Foreskin keratinocyte (primary cell): ENCODE results near the genes OPN1MW3 and LAGE3.

DNA sequence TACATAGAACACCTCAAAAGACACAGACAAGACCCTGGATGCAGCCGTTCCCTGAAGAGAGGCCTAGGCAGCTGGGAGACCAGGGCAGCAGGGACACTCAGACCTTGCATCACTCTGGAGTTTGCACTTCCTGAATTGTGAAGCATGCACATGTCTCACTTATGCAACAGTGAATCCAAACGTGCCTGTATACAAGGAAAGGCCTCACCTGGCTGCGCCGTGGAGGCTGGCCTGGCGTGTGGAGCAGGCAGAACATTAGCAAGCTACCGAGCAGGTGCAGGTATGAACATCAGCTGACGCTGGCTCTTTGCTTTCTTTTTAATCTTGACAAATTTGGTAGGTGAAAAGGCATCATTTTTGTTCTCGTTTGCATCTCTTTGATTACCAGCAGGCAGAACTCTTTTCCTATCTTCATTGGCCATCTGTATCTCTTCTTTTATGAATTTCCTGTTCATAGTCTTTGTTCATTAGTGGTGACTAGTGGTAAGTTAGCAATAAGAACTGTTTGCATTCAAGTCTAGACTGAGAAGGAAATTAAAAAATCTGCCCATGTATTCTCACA lies 37.1 kb upstream of the IRAK1 start:
- RAMPAGE, total RNA: no peak

- RAMPAGE, total RNA: no peak
Observed at GRCh38 chrX:154257218-154257672, at the start of gene OPN1MW3. Gene OPN1MW3 (plus strand): TSS chrX:154257582.

- RAMPAGE, total RNA: no peak
Observed at GRCh38 chrX:154341741-154342245, 32.6 kb downstream of the FLNA start.

GRCh38 chrX:154372372-154373068 lies 1.9 kb downstream of the FLNA start:
- RAMPAGE, total RNA: no peak

DNA sequence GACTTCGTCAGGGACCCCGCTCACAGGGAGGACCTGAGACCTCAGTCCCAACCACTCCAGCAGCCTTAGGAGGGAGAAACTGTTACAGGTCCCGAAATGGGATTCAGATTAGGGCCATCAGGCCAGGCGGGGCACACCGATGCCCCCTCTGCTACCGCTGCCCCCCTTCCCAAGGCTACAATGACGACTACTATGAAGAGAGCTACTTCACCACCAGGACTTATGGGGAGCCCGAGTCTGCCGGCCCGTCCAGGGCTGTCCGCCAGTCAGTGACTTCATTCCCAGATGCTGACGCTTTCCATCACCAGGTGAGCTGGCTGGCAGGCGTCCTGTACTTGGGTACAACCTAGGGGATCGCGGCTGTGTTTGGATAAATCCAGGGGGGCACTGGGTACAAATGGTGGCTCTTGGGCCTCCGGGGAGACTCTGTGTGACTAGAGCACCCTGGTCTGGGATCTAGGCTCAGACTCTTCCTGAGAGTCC lies 1.0 kb downstream of the EMD start:
- RAMPAGE, total RNA: no peak

DNA sequence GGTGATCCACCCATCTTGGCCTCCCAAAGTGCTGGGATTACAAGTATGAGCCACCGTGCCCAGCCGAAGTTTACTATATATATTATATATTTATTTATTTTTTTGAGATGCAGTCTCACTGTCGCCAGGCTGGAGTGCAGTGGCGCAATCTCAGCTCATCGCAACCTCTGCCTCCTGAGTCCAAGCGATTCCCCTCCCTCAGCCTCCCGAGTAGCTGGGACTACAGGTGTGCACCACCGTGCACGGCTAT lies 3.1 kb downstream of the EMD start:
- RAMPAGE, total RNA: no peak

DNA sequence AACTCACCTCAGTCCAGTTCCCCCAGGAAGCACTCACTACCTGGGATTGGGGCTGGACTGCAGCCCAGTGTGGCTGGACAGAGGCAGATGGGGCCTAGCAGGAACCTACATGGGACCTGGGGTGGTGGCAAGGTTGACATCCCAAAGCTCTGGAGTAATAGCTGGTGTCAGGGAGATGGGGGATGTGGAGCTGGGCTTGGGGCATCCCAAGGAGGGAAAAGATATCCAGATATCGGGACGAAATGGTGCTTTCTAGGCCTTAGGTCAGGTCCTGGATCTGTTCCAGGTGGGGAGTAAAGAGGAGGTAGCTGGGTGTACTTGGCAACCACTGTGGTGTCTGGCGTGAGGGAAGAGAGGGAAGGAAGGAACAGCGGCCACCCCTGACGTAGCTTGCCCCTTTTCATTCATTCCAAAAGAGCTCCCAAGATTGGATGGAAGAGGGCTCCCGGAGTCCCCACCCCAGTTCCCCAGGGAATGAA lies 4.4 kb downstream of the EMD start:
- RAMPAGE, total RNA: no peak

DNA sequence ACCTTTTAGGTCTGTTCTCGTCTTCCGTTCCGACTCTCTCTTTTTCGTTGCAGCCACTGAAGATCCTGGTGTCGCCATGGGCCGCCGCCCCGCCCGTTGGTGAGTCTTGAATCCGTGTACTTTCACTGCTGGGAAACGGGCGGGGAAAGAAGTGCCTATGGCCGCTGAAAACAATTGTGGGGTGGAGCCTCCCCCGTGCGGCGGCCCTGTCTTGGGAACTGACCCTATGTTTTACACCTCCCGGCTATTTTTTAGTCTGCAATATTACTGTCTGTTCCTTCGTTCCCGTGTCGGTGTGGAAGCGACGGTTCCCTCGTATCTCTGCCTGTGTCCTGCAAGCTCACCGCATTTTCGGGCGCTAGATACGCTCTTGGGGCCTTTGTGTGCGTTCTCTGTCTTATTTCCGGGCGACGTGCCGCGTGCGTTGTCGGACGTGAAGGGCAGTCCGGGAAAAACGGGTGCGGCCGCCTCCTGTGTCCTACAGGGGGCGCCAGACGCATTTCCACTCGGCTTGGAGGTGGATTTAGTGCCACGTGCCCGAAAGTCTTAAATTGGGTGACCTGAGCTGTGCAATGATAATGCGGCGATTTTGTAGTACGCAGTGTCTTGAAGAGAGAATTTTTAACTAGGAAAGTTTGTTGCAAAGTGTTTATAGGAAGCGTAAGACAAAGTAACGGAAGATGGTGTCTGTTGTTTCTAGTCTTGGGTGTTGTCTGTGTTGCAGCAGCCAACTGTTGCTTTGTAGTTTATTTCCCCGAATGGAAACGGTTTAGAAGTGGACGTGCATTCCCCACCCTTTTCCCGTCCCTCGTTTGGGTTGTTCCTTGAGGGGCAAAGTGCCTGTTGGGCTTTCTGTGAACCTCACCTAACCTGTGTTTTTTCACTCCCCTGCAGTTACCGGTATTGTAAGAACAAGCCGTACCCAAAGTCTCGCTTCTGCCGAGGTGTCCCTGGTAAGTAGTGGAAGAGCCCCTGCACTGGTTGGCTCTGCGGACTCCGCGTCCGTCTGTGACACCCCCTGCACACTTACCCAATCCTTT lies 587 bp downstream of the RPL10 start:
- RAMPAGE, total RNA: no peak

DNA sequence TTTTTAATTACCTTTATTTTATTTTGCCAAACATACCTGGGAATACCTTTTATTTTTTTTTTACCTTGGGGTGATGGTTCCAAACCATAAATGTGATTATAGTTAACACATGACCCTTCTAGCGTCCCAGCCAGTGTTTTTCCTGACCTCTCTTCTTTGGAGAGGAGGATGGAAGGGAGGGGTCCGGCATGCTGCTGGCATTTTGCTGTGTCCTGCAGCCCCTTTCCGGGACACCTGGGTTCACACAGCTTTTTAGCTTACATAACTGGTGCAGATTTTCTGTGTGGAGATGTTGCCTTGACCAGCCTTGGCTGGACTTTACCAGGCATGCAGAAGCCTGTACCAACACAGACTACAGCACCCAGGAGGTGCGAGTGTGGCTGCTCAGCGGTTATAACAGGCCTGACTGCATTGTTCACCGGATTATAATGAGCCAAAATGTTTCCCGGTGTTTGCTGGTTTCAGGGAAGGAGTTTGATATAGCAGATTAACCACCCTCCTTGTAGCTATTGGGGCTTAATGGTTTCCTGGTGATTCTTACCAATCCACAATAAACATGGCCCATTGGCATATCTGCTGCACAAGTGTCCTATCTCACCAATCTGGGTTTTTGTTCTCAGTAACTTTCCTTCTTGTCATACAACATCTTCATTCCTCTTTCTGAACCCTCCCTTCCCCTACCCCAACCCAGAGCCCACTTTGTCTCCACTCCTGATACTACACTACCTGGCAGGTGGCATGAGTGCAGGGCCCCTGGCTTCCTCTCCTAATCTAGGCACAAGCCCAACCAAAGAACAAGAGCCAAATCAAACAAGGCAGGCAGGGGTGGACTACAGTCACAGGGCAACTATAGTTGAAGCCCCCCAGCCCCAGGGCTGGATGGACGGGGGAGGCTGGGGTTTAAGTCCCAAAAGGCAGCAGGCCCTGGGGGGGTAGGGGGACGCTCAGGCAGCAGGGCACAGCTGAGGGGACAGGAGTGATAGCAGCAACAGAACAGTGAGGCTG lies 3.9 kb downstream of the RPL10 start:
- RAMPAGE, total RNA: no peak

DNA sequence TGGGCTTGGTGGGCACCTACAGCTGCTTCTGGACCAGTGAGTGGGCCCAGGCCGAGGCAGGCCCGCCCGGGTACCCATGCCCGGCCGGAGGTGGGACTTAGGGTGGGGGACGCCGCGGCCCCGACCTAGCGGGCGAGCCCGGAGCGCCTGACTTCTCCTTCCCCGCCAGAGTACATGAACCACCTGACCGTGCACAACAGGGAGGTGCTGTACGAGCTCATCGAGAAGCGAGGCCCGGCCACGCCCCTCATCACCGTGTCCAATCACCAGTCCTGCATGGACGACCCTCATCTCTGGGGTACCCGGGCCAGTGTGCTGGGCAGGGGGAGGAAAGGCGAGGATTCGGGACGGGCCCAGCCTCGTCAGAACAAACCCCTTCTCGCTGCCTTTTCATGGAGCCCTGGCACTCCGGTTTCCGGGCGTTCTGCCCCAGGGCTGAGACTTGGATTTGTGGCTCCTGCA lies 609 bp downstream of the TAFAZZIN start:
- RAMPAGE, total RNA: no peak

DNA sequence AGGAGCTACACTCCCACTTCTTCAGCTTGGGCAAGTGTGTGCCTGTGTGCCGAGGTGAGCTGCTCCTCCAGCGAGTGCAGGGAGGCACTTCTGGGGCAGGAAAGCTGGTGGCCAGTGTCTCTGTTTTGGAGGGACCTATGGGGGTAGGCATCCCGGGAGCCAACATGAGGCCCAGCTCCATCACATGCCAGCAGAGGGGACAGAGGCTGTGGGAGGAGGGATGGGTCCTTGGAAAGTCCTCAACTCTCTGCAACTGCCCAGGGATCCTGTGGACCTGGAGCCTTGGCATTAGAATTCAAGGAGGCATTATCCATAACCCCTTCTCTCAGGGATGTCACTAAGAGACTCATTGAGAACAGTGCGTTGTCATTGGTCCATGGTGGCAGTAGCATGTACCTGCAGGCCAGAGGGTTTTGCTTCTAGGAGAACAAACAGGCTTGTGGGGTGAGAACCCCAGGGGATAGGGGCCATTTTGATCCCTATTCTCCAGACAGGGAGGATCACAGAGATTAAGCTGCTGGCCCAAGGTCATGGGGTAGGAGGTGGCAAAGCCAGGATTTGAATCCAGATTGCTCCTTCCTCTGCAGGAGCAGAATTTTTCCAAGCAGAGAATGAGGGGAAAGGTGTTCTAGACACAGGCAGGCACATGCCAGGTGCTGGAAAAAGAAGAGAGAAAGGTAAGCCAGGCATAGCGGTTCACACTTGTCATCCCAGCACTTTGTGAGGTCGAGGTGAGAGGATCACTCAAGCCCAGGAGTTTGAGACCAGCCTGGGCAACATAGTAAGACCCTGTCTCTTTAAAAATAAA lies 2.4 kb downstream of the TAFAZZIN start:
- RAMPAGE, total RNA: no peak

GRCh38 chrX:154446247-154446800 lies 2.4 kb downstream of the FAM50A start:
- RAMPAGE, total RNA: no peak

DNA sequence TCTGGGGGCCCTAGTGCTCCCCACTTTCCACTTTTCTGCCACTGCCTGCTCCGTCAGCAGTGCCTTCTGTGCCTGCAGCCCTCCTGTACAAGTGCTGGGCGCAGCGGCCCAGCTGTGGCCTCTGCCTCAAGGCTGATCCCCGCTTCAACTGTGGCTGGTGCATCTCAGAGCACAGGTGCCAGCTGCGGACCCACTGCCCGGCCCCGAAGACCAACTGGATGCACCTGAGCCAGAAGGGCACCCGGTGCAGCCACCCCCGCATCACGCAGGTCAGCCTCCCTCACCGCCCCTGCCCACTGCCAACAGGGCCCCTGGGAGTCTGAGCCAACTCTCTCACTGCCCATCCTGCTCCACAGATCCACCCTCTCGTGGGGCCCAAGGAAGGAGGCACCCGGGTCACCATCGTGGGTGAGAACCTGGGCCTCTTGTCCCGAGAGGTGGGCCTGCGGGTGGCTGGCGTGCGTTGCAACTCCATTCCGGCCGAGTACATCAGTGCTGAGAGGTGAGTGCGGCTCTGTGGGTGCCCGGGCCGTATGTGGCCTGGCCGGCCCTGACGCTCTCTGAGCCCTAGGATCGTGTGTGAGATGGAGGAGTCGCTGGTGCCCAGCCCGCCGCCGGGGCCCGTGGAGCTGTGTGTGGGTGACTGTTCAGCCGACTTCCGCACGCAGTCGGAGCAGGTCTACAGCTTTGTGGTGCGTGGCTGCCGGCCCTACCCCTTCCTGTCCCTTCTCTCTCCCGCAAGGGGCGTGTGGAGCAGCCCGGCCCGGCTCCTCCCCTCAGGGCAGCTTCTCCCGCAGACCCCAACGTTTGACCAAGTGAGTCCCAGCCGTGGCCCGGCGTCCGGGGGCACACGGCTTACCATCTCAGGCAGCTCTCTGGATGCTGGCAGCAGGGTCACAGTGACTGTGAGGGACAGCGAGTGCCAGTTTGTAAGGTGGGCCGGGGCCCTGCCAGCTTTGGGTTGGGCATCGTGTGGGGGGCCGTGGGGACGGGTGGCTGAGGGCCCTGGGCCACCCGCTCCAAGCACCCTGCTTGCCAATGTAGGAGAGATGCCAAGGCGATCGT lies 7.8 kb downstream of the PLXNA3 start:
- RAMPAGE, total RNA: no peak

GRCh38 chrX:154470844-154471494 lies 8.1 kb downstream of the LAGE3 start:
- RAMPAGE, total RNA: no peak

DNA sequence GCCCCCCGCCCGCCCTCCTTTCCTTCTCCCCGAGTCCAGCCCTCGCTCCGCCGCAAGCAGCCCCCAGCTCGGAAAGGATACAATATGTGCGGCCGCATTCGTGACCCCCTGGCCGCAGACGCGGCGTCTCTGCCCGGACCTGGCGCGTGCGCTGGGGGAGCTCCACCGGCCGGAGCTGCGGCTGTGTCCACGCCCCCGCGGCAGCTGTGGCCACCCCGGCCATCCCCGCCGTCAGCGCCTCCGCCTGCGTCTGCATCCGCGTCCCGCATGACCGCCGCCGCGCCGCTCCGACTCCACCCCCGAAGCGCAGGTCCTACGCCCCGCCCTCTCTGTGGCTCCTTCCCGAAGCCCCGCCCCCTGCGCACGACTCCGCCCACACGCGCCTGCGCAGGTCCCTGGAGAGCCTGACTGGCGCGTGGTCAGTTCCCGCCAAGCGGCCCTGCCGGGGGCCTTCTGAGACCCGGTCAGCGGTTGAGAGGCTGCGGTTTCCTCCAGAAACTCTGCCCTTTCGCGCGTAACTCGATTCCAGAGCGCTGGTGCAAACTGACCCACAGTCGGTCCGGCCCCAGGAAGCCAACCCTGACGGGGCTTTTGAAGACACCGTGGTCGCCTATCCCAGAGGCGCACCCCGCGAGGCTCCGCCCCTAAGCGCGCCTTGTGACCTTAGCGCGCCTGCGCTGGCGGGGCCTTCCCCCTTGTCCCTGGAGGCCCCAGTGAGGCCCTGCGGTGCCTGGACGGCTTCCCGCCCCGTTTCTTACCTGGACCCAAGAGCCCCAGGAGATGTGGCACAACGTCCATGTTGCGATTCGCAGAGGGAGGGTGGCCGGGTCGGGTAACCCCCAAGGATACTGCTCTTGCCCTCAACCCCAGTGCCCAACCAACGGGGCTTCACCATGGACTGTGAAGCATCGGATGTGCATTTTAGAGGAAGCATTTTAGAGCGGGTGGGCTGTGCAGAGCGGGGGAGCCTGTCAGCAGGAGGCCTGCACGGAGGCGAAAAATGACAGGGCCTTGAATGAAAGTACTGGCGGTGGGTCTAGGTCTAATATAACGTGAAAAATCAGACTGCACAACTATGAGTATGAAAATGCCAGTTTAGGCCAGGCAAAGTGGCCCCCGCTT lies at the start of gene LAGE3:
TSS of gene LAGE3 (minus strand) at position 635 of the 1,122 bp plus-strand sequence.
- RAMPAGE, total RNA: no peak

DNA sequence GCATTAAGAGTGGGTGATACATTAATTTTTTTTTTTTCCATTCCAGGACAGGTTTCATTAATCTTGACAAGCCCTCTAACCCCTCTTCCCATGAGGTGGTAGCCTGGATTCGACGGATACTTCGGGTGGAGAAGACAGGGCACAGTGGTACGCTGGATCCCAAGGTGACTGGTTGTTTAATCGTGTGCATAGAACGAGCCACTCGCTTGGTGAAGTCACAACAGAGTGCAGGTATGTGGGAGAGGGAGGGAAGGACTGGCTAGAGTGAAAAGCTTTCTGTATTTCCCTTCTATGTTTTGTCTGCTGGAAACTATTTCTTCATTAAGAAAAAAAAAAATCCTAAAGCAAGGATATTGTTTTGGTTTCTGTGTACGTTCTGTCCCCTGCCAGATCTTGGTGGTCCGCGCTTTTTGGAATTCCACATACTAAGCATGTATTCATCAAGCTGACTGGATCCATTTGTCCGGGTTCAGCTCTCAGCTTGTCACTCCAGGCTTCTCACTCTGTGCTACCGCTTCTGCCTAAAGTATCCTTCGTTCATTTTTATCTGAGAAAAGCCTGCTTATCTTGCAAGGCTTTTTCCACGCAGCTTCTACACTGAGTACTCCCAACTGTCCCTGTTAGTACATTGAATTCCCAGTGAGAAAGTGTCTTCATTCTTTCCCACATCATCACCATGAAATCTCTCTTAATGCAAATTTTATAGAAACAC lies 3.7 kb downstream of the DKC1 start:
- RAMPAGE, total RNA: no peak

- RAMPAGE, total RNA: no peak
Observed at GRCh38 chrX:154800705-154801295, 4.5 kb downstream of the MPP1 start.

DNA sequence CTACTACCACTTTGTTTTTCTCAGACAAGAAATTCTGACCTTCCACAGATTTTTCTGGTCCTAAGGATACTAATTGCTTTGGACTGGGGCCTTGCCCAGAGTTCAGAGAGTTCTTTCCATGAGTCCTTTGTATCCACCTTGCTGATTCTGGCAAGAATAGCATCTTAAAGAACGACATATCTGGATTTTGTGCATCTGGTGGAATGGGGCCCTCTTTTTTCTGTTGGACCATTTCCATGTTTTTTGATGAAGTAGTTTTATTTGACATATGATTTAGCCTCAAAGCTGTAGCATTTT lies 44.1 kb downstream of the F8A1 start:
- RAMPAGE, total RNA: no peak

GRCh38 chrX:155188974-155189405 lies 27.3 kb upstream of the VBP1 start:
- RAMPAGE, total RNA: no peak

DNA sequence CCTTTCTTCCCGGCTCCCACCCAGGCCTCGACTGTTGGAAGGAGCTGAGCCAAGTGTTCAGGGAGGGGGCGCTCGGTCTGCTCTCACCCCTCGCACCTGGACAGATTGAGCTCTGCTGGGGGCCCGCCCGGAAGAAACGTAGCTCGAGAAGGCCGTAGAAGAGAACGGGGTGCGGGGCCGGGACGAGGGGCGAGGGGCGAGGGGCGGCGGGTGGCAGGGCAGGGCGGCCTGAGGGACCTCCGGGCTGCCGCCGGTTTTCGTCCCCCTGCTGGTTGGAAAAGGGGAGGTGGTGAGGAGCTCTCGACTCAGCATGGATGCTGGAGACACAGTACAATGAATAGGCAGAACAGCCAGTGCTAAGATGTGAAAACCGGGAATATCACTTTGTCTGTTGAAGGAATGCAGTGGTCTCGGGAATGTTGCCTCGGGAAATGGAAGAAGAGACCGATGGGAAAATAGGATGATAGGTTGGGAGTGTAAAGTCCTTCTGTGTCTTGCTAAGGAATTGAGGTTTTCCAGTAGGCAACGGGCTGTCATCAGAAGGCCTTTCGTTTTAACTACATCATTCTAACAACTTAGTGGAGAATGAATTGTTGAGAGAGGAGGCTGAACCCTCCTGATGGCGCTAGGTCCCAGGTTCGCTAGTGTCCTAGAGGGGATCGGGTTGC lies 500 bp downstream of the VBP1 start:
- RAMPAGE, total RNA: no peak